GM23338 (cell line): ENCODE measurements around the gene CREBL2.

DNA sequence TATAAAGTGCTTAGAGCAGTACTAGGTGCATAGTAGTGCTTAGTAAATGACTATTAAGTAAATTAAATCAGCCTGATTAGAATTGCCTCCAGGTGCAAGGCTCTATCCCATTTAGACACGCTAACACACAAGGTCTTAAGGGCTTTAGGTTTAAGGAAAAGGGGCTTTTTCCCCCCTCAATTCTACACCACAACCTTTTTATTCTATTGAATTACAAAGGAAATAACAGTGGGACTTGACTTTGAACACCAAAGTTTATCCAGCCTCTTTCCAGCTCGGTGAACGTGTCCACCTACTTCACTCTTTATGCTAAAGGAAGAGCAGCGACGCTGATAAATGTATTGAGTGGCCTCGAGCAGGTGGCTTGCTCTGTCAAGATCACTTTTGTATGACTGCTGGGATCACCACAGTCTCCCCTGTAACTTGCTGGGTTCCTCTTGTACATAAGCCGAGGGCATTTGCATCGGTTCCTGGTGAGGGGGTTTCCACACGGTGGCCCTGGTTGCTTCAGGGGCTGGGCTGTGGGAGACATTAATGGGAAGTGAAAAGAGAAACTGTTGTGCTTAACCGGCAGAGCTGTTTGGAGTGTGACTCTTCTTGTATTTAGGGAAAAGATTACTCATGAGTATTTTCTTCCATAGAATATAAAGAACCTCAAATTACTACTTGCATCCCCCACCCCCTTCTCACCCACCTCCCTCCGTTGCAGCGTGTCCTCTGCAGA is 186.7 kb downstream of the ETV6 start:
- PRO-cap, result no peak
- RAMPAGE, long total RNA, result no peak

- PRO-cap, result no peak
- RAMPAGE, long total RNA, result no peak
These were observed 189.8 kb downstream of the ETV6 start for GRCh38 chr12:11838851-11840074.

DNA sequence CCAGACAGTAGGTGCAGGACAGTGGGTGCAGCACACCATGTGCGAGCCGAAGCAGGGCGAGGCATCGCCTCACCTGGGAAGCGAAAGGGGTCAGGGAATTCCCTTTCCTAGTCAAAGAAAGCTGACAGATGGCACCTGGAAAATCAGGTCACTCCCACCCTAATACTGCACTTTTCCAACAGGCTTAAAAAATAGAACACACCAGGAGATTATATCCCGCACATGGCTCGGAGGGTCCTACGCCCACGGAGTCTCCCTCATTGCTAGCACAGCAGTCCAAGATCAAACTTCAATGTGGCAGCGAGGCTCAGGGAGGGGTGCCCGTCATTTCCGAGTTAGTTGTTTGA is 161.5 kb upstream of the BCL2L14 start:
- PRO-cap, result no peak
- RAMPAGE, long total RNA, result no peak

DNA sequence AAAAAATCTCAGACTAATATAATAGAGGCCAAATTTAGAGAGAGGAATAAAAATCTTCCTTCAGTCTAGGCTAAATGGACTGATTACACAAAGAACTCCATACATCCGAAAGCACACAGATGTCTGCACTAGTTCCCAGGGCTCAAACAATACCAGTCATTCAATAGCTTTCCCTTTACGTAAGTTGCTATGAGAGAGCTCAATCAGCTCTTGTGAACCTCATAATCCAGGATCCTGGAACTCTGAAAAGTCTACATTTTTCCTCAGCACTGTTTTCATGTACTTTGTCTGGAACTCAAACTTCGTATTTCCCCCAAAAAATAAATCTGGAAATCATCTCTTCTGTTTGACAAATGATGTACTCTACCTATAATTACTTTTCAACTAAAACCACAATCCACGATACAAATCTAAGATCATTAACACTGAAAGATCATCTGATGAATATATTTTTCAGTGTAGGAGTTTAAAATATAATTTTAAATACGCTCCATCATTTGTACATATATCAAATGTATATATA is 25.8 kb downstream of the LRP6 start:
- PRO-cap, result no peak
- RAMPAGE, long total RNA, result no peak

DNA sequence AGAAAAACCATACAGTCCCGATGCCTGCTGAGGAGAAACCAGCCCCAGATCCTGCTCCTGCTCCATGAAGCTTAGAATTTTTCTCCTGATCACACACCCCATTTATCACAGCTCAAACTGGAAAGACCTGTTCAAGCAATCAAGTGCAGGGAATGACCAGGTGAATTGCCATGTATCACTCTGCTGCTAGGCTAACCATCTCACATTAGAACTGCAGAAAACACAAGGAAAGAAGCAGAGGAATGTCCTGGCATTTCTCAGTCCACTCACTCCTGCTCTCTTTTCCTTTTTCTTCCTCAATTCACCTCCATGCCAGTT is 18.1 kb downstream of the MANSC1 start:
- PRO-cap, result no peak
- RAMPAGE, long total RNA, result no peak

DNA sequence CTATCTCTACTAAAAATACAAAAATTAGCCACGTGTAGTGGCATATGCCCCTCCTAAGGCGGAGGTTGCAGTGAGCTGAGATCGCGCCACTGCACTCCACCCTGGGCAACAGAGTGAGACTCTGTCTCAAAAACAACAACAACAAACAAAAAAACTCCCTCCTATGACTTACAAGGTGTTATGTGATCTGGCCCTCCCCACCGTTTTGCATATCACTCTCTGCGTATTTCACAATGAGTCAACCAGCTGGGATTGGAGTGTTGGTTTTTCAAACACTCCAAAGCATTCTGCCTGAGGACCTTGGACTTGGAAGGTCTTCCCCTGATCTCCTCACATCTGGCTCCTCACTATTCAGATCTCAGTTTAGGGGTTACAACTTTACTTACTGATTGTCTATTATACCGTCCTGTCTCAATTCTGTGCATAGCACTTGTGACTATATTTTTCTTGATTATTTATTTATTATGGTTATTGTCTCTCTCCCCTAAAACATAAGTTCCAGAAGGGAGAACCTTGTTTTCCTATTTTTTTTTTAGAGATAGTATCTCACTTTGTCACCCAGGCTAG is 13.9 kb downstream of the MANSC1 start:
- PRO-cap, result no peak
- RAMPAGE, long total RNA, result no peak

GRCh38 chr12:12338332-12338933 is 11.6 kb downstream of the MANSC1 start:
- PRO-cap, result no peak
- RAMPAGE, long total RNA, result no peak

GRCh38 chr12:12404364-12404765 is 47.5 kb downstream of the BORCS5 start:
- PRO-cap, result no peak
- RAMPAGE, long total RNA, result no peak

DNA sequence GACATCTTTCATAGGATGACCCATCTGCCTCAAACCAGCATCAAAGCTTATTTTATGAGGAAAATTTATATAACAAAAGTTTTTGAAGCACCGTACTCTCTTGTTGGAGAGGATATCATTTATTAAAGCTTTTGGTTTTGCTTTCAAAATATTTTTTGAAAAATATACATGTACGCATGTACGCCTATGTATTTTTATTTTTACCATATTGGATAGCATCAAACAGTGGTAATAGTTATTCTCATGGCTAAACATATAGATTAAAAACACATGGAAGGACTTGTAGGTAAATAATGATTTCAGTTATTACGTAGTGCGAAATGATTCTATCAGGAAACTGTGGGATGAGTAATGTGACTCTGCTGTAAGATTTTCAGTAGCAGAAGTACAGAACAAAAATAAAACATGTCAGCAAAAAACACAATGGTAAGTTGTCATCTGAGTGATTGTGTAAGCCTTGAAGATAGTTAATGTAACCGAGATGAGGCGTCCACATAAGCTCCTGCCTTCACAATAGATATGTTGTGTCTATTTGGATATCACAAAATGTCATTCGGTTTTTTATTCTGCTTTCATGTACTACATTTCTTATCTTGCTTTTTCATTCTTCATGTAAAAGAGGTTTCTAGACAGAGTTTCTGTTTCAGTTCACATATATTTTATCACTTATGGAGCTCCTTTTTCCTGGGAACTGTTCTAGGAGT is 99.7 kb downstream of the BORCS5 start:
- PRO-cap, result no peak
- RAMPAGE, long total RNA, result no peak

GRCh38 chr12:12469093-12469878 is 93.4 kb downstream of the DUSP16 start:
- PRO-cap, result no peak
- RAMPAGE, long total RNA, result no peak

- PRO-cap, result bidirectional peak, plus-strand start at chr12:12611912, minus-strand start at chr12:12611903
- RAMPAGE, long total RNA, result start-site peak on the plus strand at chr12:12611861-12612149, 392 and 99 reads in 2 replicates
These were observed at the start of gene CREBL2 for GRCh38 chr12:12611497-12612492. Gene CREBL2, plus strand, starts transcription at chr12:12611876.

DNA sequence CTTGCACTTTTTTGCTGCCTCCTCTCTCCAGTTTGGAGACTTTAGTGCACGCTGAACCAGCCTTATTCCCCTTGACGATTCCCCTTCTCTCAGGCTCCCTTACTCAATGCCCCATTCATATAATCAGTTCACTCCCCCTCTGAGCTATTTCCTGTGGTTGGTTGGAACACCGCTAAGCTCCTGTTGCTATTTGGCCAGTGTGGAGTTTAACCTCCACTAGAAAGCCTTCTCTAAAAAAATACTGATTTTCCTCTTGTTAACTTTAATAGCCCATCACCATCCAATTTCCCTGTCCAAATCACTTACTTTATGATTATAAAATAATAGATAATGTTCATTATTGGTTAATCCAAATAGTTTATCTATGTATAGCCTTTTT is 806 bp downstream of the CREBL2 start:
- PRO-cap, result unidirectional peak, minus-strand start at position 91 of the sequence
- RAMPAGE, long total RNA, result no peak

DNA sequence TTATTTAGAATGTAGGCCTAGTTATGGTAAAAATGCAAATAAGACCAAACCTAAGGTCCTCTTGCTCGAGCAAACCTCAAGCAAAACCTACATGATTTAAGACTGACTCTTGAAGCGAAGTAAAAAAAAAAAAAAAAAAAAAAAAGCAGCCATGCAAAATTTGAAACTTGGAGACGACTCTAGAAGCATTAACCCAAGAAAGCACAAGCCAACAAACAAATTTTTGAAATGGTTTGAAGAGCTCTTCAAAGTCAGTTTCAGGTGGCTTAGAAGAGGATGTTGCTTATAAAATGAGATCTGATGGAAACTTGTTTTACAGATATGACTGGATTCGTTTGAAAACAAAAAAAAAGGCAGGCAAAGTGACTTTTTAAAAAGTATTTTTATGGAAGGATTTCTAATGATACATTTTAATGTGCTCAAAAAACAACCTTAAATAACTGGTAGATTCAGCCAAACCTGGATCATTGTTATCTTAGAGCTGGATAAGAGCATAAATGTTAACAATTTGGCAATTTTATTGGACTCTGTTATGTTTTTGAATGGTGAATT is 1.1 kb upstream of the GPR19 start:
- PRO-cap, result no peak
- RAMPAGE, long total RNA, result no peak

DNA sequence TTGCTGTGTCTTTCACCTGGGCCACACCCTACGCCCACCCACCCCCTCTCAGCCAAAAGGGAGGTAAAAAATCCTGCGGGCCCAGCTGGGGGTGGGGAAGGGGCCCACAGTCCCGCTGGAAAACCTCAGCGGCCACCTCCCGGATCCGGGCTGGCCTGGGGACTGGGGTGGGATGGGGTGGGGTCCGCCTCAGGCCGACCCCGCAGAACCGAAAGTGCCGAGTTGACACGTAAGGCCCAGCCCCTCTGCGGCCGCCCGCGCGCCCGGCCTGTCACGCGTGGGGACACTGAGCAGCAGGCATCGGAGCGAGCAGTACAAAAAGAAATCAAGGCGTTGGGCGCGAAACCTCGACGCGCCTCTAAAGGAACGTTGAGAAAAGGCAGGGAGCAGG is 7.6 kb downstream of the CDKN1B start:
- PRO-cap, result bidirectional peak, plus-strand start outside the sequence, minus-strand start at position 360 of the sequence
- RAMPAGE, long total RNA, result no peak

DNA sequence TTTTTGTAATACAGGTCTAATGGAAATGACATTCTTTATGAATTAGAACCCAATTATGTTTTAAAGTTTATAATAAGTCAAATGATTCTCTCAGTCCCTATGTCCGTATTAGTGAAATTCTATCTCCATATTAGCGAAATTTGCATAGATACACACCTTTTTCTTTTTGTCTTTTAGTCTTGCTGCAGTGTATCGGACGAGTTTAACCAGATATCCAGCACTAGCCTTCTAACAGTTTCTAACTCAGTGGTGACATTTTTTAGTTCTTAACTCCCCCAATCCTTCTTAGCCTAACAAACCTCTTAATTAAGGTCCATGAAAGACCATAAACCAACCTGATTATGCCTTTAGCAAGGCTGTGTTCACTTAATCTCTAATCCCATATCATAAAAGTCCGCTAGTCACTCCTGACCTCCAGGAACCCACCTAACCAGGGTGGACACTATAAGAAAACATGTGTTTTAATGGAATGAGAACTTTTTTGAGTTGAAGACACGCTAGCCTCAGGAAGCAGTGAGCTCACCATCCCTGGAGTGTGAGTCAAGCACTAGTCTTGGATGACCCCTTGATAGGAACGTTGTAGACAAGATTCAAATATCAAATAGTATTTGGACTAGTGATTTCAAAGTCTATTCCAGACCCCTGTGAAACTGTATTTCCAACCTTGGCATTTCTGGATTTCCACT is 9.4 kb downstream of the CDKN1B start:
- PRO-cap, result no peak
- RAMPAGE, long total RNA, result no peak

GRCh38 chr12:12734576-12735204 is 17.5 kb downstream of the CDKN1B start:
- PRO-cap, result no peak
- RAMPAGE, long total RNA, result no peak

GRCh38 chr12:12791567-12792349 is 6.3 kb downstream of the APOLD1 start:
- PRO-cap, result no peak
- RAMPAGE, long total RNA, result no peak

GRCh38 chr12:12831802-12832001 is 18.6 kb downstream of the DDX47 start:
- PRO-cap, result no peak
- RAMPAGE, long total RNA, result no peak

- PRO-cap, result no peak
- RAMPAGE, long total RNA, result no peak
These were observed 25.2 kb downstream of the DDX47 start for GRCh38 chr12:12838457-12838708.

DNA sequence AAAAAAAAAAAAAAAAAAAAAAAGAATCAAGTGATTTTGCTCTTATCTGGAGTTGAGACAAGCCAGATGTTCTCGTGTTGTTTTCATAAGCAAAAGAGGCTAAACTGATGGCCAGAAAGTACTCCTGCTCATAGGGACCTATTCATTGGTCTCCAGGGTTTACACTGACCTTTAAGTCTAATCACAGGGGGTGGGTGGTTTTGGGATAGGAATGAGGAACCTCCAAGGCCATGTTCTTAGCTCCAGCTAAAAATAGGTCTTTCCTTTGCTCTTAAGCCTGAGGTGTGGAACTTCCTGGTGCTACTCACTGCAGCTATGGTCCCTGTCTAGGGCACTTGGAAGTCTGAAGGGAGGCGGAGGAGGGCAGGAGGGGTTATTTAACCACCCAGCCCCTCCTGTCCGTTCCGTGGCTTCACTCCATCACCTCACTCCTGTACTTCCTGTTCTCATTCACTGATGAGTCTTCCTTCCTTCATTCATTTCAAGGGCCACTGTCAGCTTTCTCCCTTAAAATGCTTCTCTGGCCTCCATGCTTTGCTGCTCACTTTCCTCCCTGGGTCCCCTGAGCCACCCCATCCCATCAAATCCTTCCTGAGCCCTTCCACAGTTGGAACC is 18.7 kb downstream of the GPRC5A start:
- PRO-cap, result no peak
- RAMPAGE, long total RNA, result no peak